HCT116 (cell line): ENCODE data around the gene CAND1.

DNA sequence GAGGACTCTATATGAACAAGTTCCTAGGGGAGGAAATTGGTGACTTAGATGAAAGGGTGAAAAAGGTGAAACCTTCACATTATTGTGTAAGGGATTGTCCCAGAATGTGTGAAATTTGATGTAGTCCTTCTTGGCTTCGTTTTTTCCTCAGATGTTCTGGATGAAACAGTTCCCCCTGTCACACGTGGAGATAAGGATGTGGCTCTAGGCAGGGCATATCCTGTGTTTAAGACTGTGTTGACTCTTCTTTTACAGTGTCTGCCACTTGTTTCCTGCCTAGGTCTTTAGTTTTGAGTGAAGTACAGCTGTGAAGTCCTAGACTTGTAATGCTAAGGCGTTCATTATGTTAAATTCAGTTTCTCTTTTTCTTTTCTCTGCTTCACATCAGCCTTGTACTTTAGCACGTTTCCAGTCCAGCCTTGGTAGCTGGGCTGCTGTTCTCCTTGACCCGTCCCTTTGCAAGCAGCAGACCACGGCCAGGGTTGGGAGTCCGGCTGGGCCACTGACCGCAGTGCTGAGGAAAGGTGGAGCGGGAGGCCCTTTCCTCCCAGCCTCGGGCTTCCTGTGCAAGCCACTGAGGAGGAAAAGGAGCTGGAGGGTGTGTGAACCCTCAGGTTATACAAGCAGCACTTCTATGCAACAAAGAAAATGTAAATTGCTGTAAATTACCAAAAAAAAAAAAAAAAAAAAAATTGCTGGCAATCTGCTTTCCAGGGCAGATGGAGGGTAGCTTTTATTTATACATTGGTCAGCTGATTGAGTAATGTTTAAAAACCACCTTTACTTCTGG is 59.1 kb downstream of the RASSF3 start:
- RRBS: no CpG with 5 or more reads among the region's 10 CpGs

GRCh38 chr12:64694550-64695783 is 64.2 kb downstream of the GNS start:
- RRBS: no CpG with 5 or more reads among the region's 22 CpGs

DNA sequence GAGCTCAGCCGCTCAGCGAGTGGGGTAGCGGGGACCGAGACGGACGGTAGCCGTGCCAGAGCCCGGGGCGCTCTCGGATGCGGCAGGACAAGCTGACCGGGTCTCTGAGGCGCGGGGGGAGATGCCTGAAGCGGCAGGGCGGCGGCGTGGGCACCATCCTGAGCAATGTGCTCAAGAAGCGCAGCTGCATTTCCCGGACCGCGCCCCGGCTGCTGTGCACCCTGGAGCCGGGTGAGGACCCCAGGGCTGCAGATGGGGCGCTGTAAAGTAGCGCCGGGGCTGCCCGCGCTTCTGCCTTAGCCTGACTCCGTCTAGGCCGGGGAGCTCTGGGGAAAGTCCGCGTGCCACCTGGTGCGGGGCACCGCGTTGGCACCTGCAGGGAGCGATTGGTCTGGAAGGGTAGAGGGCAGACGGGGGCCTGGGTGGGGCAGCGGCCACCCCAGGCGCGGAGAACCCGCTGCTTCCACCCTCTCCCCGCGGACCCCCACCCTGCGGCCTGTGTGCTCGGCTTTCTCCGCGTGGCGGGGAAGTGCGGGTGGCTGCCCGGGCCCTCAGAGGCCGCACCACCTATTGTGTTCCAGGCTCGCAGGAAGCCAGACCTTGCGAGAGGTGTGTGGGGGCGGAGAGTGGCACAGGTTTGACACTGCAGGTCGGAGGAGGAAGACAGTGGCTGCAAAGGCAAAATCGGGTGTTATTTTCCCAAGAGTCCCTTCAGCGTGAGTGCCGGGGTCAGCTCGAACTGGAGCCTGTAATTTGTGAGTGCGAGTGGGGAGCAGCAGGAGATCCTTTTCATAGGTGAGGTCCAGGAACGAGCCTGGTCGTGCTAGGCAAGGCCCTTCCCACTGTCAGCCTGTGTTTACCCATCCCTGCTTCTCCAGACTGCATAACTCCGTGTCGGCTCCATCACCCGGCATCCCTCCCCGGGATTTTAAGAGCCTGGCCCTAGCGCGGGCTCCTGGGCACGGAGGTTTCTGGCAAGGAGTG is 648 bp downstream of the TBC1D30 start:
- RRBS: over 99% methylated on average over 14 of the region's 70 CpGs

DNA sequence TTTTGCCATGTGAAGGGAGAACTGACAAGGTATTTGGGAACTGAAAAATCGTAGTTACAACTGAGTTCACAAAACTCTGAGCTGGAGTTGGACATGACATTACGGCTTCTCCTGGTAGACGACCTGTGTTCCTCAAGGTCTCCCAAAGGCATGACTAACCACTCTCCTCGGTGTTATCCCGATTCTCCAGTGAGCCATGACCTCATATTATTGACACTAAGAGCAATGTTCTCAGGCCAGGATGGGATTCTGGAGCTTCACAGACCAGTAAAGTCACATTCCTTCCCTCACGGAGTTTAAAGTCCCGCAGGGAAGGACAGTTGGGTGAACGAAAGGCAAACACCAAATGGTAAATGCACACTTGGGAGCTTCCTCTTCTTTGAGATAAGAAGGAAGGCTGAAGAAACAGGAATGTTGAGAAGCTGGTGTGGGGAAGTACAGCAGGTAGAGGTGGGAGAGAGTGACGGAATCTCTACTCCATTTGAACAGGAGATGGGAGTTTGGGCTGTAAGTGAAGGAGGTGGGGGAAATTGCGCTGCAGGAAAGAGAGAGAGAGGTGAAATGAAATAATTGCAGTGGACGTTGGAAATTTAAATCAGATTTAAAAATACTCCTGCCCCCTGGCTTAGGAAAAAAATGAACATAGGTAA is 65.5 kb downstream of the TBC1D30 start:
- RRBS: no CpG with 5 or more reads among the region's 11 CpGs

GRCh38 chr12:65181754-65182047 is 12.3 kb downstream of the LEMD3 start:
- RRBS: no CpG with 5 or more reads among the region's 1 CpG

DNA sequence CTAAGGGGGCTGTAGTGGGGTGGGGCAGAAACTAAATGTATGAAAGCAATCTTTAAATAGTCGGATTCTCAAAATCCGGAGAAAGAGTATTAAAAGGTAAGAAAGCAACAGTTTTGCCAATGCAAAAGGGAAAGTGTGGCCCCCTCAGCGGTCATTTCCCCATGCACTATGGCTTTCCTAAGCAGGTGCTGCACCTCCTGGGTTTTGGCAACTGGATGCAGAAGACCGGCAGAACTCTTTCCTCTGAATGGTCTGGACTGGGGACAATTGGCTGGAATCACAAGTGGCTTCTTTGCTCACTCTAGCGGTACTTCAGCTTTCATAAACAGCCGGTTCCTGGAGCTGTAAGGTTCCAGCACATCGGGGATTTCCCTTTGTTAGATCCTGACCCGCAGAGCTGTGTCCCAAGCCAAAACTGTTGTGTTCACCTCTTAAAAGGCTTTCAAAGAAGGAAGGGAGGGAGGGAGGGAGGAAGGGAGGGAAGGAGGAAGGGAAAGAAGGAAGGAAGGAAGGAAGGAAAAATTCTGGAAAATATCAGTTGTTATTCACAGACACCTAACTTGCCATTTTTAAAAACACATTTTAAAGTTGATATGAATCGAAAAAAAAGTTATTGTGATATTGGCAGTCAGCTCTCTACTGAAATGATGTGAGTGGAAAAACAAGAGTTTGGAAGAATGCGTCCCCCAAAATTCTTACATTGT is 220.8 kb upstream of the HMGA2 start:
- RRBS: 7% methylated on average over 3 of the region's 10 CpGs

- RRBS: no CpG with 5 or more reads among the region's 1 CpG
Observed at GRCh38 chr12:65644254-65644459, 180.1 kb upstream of the HMGA2 start.

DNA sequence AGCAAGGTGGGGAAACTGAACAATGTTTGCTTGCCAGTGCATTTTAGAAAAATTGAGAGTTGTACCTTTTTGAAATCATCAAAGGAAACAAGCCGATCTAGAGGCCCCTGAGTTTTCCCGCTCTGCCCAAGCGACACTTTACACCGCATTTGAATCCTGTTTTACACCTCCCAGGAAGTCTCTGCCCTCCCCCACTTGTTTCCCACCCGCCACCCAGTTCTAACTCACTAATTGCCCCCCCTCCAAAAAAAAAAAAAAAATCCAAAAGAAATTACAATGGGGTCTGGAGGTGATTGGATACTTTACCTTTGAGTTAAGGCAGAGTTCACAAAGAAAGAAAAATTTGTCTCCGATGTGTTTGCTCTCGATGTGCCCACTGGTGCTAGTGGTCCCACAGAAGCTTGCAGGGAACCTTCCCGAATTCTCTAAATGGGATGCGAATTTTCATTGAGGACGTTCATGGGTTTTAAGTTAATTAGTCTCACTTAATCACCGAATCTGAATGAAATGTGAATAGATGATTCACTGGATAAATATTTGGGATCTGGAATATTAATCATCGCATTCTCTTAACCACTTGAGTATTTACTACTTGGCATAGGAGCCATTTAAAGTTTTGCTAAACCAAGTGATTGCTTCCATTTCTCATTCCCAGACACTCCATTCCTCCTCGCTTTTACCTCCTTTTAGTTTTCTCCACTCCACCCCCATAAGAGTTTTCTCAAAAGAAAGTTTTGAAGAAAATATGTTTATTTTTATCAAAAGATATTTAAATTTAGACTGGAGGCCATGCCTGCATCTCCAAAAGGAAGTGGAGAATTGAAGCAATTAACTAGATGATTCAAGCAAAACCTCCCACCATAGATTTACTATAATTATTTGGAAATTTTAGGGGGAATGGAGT is 2.5 kb downstream of the HMGA2 start:
- RRBS: no CpG with 5 or more reads among the region's 13 CpGs

DNA sequence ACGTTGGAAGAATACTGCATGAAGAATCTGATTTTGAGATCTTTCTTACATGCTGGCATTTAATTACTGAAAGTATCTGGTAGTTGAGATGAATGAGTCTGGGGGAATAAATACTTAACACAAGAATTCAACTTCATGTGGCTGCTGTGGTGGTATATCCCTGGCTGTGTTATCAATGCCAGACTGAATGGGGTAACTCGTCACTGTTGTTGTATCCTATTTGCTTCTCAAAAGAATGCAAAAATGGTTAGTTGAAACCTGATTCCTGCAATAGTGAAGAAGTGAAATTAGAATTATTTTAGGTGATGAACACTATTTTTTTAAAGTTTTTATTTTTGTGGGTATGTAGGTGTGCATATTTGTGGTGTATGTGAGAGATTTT is 72.5 kb downstream of the HMGA2 start:
- RRBS: no CpG with 5 or more reads among the region's 2 CpGs

GRCh38 chr12:66128717-66129247 is 1.8 kb downstream of the LLPH start:
- RRBS: no CpG with 5 or more reads among the region's 4 CpGs

DNA sequence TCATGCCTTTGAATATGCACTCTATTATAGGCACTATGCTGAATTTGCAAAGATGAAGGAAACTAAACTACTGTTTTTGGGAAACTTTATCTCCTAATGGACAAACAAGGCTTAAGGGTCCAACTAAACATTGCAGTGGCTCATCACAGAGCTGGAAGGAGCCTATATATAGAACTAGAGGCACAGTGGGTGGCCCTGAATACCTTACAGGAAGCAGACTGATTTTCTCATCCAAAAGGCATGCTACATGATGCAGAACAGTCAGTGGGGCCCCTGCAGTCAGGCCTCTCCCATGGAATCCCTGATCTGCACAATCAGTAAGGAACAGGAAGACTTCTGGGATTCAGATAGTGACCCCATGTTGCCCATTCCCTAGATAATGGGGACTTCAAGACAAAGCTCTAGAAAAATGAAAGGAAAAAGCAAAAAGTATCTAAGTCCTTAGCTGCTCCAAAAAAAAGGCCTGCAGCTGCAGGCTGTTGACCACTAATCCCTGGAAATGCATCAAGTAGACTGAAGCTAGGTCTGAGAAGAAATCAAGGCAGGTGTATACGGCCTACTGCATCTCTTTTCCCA is 1.9 kb upstream of the LLPH start:
- RRBS: no CpG with 5 or more reads among the region's 1 CpG

DNA sequence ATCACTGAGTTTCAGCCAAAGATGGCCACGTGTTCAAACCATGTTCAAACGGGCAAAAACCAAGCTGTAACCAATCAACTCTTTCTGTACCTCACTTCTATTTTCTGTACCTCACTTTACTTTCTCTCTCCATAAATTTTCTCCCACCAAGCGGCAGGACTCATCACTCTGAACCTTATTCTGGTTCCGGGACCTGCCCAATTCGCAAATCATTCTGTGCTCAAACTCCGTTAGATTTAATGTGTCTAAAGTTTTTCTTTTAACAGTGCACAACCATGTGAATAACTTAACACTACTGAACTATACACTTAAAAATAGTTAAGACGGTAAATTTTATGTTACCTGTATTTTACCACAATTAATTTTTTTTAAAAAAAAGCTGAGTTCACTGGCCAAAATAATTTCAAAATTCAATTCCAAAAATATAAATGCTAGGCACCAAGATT is 1.2 kb downstream of the TMBIM4 start:
- RRBS: no CpG with 5 or more reads among the region's 7 CpGs

- RRBS: 1% methylated on average over 4 of the region's 70 CpGs
Observed at GRCh38 chr12:66235091-66235933, 46.3 kb downstream of the IRAK3 start.

GRCh38 chr12:66286034-66286381 is 16.3 kb upstream of the HELB start:
- RRBS: no CpG with 5 or more reads among the region's 1 CpG

DNA sequence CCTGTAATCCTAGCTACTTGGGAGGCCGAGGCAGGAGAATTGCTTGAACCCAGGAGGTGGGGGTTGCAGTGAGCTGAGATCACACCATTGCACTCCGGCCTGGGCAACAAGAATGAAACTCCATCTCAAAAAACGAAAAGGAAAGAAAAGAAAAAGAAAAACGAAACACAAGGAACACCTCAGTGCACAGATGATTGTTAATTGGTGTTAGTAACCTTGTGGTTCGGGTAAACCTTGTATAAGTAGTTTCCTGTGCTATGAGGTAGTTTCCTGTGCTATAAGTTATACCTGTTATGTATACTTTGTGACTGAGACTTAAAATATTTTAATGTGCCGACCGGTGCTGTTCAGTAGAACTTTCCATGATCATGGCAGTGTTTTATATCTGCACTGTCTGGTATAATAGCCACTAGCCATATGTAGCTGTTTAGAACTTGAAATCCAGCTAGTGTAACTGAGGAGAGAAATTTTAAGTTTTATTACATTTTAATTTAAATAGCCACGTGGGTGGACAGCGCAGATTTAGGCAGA is 1.3 kb downstream of the HELB start:
- RRBS: no CpG with 5 or more reads among the region's 9 CpGs

DNA sequence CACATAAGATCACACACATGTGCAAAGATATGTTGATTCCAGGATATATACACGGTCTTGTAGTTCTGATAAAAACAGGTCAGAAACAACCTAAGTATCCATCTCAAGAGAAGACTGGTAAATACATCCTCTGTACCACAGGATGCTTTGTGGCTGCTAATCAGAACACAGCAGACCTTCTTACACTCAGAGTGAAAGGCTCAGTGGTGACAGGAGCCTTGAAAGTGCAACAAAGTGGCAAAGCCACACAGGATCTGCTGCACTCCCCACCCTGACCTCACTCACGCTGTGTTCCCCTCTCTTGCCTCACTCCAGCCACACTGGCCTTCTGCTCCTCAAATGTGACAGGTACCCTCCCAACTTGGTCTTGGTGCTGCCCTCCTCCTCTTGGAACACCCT is 98.1 kb upstream of the GRIP1 start:
- RRBS: no CpG with 5 or more reads among the region's 2 CpGs

DNA sequence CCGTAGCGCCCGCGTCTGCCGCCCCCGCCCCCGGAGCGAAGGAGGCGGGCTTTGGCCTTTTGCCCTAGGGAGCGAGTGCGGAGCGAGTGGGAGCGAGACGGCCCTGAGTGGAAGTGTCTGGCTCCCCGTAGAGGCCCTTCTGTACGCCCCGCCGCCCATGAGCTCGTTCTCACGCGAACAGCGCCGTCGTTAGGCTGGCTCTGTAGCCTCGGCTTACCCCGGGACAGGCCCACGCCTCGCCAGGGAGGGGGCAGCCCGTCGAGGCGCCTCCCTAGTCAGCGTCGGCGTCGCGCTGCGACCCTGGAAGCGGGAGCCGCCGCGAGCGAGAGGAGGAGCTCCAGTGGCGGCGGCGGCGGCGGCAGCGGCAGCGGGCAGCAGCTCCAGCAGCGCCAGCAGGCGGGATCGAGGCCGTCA is at the start of gene CAND1:
Gene CAND1, plus strand, starts transcription at position 57 of the 414 bp plus-strand sequence.
- RRBS: no CpG with 5 or more reads among the region's 53 CpGs

- RRBS: no CpG with 5 or more reads among the region's 1 CpG
Observed at GRCh38 chr12:67634391-67634867, 14.1 kb upstream of the DYRK2 start.

- RRBS: no CpG with 5 or more reads among the region's 24 CpGs
Observed at GRCh38 chr12:67647049-67647804, 1.3 kb upstream of the DYRK2 start.